Measurements from ENCODE around the genes C4orf3, FABP2 and PDE5A.

DNA sequence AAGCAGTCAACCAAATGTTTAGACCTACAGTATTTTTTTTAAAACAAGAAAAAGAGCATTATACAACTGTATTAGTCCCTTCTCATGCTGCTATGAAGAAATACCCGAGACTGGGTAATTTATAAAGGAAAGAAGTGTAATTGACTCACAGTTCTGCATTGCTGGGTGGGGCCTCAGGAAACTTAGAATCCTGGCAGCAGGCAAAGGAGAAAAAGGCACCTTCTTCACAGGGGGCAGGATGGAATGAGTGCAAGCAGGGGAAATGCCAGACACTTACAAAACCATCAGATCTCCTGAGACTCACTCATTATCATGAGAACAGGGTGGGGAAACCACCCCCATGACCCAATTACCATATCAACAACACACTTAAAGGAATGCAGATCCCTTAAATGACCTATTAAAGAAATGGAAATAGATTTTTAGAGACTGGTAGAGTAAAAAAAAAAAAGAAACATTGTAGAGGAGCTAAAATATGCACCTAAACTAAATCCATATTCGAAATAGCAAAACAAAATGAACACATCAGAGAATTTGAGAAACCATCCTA, 104.4 kb upstream of the UGT8 start:
- PRO-cap = no peak

DNA sequence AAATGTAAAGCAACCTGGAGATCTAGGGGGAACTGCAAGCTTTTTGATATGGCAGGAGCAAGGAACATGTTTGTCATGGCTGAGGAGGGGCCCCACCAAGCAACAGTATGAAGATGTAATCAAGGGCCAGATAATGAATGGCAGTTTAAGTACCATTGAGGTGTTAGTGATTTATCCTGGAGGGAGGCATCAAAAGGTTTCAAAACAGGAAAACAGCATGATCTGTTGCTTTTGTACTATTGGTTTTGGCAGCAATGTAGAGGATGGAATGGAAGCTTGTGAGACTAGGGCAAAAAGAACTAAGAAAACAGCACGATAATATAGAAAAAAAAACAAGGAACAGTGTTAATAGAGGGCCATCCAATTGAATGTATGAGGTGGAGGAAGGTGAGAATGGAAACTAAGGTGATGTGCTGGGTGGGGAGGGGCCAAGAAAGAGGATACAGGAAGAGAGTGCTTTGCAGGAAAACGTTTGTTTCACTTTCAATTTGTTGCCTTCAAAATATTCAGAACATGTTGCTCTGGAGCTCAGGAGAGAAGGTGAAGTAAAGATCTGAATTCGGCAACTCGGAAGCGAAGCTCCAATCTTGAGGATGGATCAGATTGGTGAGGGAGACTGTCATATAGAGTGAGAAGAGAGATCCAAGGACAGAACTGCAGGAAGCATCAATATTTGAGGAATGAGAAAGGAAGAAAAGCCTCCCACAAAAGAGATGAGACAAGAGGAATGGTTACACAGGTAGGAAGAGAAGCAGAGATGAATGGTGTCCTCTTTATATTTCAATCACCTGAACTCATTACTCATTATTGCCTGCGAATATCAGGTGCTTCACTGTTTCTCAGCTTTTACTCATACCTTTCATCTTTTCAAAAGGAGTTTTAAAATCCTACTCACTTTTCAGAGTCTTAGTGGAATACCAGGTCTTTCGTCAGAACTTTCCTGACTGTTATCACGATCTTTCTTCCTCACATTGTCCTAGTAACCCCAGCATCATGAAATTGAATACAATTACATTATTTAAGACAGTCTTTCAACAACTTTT, 14.6 kb upstream of the SEC24D start:
- PRO-cap = no peak

GRCh38 chr4:118889329-118889754, 688 bp downstream of the SYNPO2 start:
- PRO-cap = no peak

GRCh38 chr4:118938823-118939927, 50.5 kb downstream of the SYNPO2 start:
- PRO-cap = no peak

DNA sequence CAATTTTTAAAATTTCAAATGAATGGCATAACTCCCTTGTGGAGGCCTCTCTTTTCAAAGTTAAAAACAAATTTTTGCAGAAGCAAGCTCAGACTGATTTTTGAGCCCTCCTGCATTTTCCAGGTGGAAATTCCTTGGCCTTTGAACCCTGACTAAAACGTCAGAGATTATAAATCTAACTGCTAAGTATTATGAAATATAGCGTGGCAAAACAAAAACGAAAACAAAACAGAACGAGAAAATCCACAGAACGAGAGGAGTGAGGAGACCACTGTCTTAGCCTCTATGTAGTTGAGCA, 80.0 kb downstream of the SYNPO2 start:
- PRO-cap = no peak

DNA sequence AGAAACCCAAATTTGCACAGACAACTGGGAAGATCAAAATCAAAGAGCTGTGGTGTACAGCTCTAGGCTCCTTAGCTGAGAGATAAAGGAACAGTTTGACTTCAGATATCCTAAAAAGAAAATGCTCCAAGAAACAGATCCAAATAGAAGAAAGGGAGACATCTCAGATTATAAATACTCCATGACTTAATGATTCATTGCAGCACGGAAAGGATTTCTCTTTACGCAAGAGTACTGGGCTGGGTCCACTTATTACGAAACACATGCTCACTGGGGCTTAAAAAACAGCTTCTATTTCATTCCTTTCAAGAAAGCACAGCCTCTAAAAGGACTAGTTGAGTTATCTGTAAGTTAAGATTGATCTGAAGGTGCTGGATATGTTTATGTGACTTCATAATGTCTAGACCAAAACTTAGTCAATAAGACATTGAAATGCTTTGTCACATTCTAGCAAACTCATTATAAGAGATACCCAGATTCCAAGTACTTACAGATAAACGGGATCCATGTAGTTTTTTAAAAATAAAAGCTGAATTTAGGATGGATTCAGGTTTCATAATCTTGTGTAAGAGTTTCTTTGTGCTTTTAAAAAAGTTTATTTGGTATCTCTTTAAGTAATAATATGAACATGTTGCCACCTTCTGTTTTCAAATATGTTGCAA, 109.7 kb upstream of the MYOZ2 start:
- PRO-cap = no peak

DNA sequence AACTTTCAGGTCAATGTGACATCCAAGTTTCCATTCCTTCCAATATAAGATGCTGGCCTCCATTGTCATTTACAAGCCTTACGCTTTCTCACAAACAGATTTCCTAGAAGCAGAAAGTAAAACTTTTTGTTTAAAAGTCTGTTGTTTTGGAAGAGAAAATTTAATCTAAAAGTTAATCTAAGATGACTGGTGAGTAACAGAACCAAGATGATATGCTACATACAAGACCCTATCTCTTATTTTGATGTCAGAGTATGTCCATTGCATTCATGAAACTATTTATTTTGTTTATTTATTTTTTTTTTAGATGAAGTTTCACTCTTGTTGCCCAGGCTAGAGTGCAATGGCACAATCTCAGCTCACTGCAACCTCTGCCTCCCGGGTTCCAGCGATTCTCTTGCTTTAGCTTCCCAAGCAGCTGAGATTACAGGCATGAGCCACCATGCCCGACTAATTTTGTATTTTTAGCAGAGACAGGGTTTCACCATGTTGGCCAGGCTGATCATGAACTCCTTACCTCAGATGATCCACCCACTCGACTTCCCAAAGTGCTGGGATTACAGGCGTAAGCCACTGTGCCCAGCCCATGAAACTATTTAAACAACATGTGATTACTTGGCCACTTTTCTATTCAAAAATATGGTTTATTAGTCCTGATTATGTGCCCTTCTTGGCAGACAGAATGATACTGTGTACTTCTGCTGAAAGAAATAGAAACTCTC, 88.7 kb upstream of the MYOZ2 start:
- PRO-cap = no peak

DNA sequence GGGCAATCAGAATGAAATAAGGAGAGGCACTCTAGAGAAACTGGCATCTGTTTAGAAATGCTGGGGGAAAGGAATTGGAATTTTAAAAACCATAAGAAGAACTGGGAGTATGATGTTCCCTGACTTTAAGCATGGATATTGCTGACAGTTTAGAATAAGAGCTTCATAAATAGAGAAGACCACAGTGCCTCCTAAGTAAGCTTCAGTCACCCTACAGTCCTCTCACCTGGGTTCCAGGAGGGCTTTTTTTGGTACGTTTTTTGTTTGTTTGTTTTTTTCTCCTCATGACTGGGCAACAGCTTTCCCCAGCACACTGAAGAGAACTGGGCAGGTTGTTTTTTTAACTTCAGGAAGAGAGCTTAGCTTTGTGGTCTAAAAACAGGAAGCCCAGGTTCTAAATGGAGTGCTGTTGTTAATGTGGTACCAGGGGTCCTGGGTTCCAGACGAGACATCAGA, 4.0 kb downstream of the MYOZ2 start:
- PRO-cap = no peak

DNA sequence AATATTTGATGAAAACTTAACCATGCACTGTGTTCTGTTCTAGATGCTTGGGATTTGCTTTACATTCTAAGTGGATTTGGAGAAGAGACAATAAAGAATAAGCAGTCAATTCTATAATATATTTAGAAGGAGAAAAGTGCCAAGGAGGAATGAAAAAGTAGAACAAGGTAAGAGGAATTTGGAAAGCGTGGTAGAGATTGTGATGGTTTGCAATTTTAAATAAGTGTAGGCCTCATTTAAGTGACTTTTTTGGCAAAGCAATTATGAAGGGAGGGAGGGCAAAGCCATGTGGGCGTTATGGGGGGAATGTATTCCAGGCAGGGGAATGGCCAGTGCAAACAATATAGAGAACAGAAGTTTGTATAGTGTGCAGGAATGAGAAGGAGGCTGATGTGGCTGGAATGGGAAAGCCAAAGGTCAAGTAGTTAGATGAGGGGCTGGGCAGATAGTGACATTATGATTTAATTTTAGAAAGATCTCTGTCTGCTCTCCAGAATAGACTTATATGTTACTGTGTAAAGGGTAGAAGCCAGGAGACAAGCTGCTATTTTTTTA, 5.1 kb downstream of the USP53 start:
- PRO-cap = no peak

DNA sequence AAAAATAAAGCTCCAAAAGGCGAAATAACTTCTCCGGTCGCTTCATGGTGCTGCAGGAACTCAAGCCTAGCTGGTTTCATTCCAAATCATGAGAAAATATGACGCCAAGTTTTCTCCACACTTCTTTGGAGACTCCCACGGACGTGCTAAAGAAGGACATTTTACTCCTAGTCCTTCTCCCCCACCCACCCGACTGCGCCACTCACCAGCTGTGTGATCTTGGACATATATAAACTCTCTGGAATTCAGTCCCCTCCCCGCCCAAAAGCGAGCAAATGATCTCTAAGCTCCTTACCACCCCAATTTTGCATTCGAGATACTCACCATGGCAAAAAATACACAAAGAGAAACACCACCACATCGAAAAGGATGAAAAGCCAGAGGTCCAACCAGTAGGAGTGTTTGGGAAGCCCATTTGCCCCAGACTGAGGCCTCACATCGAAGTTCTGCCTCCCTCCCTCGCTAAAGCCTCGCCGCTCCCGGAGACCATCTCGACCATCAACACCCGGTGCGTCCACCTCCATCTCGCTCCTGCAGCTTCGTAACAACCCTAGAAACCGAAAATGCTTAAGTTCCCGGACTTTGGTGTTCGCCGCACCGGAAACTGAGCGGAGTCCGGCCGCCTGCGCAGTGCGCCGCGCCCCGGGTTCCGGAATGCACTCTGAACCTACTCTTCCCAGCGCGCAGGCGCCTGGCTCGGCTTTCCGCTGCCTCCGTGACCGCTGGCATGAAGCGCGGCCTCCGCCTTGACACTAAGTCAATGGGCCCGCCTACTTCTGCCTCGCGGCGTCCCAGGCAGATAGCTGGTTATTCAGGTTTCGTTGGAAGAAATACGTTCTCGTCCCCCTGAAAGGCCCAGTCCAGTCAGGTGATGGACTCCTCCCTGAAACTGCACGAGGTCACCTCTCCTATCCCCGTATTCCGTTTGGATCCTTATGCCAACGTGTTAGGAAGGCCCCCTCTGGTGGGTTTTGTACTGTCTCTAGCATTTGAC, at the start of gene C4orf3:
Gene C4orf3, minus strand, starts transcription at position 634 of the 994 bp plus-strand sequence.
- PRO-cap = bidirectional peak, plus-strand start at position 177 of the sequence, minus-strand start at position 204 of the sequence; bidirectional peak, plus-strand start at position 700 of the sequence, minus-strand start at position 543 of the sequence

DNA sequence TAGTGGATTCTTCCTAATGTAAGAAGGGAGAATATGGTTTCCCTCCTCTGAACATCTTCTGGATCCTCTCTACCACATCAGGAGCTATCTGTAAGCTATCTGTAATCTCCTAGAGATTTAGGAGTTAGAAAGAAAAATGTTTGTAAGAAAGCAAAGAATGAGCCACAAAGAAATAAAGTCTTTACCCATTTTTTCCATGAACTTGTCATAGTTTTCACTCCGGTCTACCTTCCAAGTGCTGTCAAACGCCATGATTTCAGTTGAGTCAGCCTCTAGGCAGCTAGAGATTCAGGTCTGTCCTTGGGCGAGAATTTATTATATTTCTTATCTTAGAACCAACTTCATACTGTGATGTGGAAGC, at the start of gene FABP2:
Gene FABP2, minus strand, starts transcription at position 288 of the 361 bp plus-strand sequence.
- PRO-cap = no peak

GRCh38 chr4:119371274-119371866, 49.4 kb upstream of the FABP2 start:
- PRO-cap = no peak

- PRO-cap = no peak
These were observed 137.7 kb downstream of the PDE5A start for GRCh38 chr4:119490924-119491354.

DNA sequence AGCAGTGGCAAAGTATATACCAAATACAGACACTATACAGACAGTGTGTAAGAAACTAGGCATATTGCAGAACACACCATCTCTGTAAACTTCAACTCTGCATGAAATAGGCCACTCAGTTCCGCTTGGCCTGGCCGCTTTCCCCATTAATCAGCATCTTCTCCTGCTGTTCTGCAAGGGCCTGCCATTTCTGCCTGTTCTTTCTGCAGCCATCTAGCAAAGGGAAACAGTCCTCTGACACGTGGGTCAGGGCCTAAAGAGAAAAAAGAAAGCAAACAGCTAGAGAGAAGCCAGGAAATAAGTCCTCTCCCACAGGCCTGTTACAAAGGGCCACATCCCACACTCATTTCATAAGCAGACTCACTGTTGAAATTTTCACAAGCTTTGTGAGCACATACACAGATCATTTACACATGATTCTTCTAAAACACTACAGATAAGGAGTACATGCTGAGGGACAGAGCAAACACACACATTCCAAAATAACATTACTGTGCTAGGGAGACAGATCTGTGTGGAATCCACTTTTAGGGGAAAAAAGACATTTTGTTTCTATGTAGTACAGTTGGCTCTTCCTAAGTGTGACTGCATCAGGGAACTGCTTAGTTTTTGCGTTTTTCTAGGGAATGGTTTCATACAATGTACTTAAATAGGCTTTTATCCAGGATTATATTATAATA, 130.0 kb downstream of the PDE5A start:
- PRO-cap = no peak

DNA sequence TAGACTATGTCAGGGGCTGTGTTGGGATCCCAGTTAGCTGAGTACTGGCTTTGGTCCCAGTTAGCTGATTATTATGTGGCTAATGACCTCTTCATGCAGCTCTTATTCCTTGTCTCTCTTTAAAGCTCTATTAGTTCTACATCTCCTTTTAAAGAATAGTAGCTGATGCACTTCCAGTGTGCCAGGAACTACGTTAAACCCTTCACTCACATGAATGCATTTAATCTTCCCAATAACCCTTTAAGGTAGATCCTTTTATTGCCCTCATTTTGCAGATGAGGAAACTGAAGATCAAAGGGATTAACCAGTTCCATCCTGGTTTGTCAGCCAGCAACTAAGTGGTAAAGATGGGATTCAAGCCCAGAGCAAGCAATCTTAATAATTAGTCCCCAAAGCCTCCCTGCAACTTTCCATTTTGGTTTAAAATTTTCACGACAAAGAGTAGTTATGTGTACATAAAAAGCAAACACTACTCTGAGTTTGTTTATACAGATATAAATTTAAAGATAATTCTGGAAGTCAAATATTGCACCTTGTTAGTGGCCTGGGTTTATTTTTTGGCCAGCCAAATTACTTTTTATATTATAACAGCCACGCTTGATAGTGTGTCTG, 37.4 kb downstream of the PDE5A start:
- PRO-cap = no peak

DNA sequence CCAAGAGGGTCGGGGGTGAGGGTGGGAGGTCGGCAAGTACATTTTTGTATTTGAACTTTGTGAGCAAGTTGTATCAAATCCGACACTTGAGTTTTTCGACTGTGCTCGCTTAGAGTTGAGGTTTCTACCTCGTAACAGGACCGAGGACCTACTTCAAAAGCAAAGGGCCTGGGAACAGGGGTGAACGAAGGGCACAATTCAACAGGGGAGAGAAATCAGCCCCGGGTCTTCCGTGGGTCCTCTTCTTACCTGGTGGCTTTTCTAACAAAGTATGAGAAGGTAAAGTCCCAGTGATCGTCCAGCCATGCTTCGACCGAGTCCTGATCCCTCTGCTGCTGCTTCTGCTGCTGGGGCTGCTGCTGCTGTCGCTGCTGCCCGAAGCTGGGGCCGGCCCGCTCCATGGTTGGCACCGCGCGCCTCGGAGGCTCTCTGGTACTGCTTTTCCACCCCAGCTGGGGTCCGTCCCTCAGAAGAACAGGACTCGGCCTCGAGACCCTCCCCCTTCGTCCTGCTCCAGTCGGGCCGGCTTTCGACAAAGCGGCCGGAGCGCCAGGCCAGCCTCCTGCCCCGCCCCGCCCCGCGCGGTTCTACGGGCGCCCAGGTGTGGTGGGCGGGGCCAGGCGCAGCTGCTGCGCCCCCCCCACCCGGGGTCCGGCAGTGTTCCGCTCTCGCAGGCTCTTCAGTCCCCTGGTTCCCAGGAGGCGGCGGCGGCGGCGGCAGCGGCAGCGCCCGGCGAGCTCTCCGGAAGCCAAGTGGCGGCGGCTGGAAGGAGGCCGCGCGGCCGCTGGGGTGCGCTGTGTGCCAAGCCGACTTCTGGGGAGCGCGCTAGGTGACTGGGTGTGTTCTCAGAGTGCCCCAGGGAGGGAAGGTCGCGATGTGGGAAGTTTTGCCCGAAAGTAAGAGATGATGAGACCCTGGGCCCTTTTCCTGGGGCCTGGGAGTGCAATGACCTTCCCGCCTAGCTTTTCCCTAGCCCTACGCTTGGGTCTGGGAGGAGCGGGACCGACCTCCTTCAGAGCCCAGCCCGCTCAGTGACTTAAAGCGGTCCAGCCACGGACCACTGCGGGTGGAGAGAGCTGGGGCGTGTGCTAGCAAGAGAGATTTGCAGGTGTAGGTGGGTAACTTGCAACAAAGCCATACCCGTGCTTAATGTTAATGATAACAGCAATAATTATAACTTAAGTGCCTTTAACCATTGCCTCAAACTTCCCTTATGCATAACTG, at the start of gene PDE5A:
Gene PDE5A, minus strand, starts transcription at position 534 of the 1,224 bp plus-strand sequence.
- PRO-cap = bidirectional peak, plus-strand start at position 690 of the sequence, minus-strand start at position 589 of the sequence; bidirectional peak, plus-strand start at position 809 of the sequence, minus-strand start at position 741 of the sequence

GRCh38 chr4:120066046-120066703, 473 bp downstream of the MAD2L1 start:
- PRO-cap = no peak

DNA sequence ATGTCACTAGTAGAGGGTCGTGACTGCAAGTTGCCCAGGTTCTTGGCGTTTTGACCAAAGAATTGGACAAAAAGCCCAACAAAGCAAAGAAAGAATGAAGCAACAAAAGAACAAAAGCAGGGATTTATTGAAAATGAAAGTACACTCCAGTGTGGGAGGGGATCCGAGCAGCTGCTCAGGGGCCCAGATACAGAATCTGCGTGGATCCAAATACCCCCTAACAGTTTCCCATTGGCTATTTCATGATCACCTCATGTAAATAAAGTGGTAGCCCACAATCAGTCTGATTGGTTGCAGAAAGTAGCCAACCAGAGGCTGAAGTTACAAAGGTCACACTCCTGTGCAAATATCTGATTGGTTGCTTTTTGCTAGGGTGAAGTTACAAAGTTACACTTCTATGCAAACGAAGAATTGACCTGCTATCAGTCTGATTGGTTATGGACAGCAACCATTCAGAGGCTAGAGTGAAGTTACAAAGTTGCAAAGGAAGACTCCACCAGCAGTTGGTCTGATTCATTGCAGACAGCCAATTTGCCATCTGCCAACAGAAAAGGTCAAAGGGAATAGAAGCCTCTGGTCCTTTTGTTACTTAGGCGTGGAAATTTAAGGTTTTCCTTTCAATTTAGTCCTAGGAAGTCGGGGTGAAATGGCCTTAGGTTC, 377.8 kb downstream of the PRDM5 start:
- PRO-cap = no peak

GRCh38 chr4:120755614-120756097, 166.9 kb downstream of the PRDM5 start:
- PRO-cap = no peak

DNA sequence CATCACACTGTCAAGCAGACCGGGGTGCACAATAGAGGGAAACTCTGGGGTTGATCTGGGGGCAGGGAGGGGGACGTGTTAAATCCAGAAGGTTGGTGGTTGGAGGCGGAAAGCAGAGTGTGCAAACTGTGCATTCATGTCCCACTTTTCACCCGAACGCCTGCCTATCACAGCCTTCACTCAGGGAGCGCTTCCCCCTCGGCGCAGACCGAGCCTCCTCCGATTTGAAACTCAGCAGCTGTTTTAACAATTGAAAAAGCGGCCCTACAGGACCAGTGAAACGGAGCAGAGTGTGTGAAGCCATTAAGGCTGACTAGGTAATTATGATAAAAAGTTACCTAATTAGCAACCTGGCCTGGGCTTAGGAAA, 625 bp upstream of the NDNF start:
- PRO-cap = no peak